ENCODE measurements around the gene SSH2.

DNA sequence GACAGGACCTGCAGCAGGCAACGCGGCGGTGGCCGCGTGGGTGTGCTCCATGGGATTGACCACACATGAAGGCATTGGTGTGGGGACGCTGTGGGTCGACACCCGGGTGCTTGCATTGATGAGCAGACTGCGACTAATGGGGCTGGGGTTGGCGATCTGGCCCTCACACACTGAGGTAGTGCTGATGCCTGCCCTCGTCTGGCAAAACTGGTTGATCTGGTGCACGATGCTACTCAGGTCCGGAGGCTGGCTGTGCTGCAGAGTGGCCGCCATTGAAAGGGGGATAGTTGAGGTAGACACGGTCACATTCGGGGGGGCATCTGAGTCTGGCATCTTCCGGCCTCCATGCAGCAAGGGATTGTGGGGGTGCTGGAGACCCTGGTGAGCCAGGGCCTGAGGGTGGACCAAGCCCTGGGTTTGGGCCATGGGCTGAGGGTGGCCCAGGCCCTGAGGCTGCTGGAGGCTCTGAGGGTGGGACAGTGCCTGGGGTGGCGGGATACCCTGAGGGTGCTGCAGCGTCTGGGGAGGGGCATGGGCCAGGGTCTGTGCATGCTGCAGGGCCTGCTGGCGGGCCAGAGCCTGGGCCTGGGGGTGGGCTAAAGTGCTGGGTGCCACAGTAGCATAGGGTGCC lies 15.2 kb downstream of the TRAF4 start:
- PRO-cap, result no peak

GRCh38 chr17:28807971-28808619 lies 34.5 kb downstream of the FAM222B start:
- PRO-cap, result unidirectional peak, plus-strand start at chr17:28808226

DNA sequence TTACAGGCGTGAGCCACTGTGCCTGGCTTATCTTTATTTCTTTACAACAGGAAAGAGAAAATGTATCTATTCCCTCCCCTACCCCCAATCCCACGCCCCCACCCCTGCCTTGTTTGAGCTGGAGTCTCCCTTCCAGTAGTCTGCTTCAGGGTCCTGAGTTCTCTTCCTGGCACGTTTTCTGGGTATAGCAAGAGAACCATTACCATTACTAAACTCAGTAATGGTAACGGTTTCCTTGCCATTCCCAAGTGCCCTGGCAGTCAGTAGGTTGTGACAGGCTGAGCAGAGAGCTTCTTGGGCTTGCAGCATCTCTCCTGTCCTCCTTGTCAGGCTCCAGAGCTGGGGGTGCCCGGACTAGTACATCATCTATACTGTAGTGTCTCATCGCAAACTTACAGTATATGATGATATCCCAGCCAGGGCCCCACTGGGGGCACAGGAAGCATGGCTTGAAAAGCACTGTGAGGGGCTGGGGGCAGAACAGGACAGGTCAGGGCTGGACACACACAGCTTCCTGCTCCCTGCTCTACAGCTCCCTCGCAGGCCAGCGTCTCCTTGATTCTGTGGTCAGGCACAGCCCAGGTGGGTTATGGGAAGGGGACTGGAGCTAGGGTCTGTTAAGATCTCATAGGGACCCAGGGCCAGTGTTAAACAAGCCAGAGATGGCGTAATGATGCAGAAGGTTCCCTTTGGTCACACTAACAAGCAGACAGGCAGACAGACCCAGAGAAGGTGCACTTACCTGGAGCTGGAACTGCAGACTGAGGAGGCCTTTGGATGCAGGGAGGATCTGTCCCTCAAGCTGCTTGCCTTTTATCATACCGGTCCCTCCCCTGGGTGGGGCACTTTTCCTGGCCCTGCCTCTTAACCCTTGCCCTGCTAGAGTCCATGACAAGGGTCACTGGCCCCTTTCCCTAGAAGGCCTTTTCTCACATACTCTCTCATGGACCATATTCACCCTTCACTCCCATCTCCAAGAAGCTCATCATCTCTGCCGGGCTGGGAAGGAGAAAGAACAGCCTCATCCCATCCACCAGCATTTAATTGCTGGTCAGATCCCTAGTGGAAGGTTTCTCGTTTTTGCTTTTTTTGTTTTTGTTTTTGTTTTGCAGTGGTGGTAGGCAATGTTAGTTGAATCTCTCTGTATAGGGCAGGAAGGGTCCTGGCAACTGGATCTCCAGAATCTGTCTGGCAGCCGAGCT lies 6.8 kb downstream of the ERAL1 start:
- PRO-cap, result unidirectional peak, minus-strand start at position 233 of the sequence

DNA sequence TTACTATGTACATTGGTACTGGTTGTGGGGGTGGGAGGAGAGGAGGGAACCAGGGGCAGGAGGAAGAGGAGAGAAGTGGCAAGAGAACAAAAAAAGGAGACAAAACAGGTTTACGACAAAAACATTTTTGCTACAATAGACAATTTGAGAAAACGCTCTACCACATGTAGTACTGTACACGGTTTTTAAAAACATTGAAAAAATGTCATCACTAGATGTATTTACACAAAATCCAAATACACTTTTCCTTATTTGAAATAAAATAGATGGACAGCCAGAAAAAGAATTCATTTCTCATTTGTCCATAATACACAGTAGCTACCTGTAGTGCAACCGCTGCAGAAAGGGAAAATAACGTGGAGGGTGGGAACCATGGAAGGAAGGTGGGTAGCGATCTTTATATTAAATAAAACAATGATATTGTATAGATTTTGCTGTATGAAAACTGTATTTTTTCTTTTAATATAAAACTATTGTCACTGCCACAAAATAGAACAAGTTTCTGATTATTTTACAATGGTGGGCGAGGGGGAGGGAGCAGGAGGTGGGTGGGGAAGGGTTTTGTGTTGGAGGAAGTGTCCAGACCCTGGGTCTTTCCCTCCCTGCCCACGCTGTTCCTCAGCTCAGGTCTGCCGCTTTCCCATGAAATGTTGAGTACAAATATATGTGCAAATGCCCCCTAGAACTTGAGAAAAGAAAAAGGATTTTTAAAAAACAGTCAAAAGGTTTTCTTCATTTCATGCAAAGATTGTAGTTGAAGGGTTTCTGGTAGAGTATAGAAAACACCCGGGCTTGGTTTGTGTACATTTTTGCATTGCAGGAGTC lies 2.6 kb upstream of the DHRS13 start:
- PRO-cap, result no peak

DNA sequence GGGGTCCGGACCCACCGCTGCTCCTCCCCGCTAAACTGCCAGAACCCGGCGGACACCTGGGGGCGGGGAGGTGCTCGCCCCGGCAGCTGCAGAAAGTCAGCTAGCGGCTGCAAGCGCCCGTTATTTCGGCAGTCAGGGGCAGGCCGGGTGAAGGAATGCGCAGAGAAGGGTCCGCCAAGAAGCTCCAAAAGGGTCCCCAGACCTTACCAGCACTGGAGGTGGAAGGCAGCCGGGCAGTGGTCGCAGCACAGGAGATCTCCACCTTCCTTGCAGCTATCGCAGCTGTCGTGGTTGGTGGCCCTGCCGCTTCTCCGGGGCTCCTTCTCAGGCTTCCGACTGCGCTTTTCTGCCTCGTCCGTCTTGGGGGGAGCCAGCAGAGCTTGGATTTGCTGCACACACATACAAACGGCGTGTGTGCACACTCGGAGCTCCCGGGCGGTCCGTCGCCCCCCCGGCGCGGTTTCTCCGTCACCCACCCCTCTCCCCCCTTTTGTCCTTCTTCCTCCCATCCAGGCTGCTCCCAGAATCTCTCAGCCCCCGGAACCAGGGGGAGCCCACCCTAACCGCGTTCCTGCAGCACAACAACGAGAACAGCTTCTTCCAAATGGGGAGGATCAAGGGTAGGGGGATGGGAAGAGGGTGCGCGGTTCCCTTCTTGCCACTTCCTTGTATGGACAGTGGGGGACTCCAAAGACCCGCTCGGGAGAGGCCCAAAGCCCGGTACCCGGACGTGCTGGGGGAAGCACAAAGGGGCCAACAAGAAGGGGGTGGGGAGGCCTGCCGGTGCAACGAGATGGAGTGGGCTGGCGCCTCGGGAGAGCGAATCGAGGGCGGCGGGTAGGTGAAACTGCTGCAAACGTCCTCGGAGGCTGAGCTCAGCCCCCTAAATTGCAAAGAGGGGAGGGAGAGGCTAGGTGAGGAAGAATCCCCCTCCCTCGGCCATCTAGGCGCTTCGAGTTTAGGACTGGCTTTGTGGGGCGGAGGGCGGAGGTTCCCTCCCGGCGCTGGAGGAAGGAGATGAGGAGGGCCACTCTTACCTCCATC lies 1.1 kb downstream of the PHF12 start:
- PRO-cap, result bidirectional peak, plus-strand start at position 400 of the sequence, minus-strand start at position 348 of the sequence; bidirectional peak, plus-strand start at position 783 of the sequence, minus-strand start at position 586 of the sequence

GRCh38 chr17:29138193-29139005 lies 41.8 kb downstream of the MYO18A start:
- PRO-cap, result bidirectional peak, plus-strand start at chr17:29138743, minus-strand start at chr17:29138632

DNA sequence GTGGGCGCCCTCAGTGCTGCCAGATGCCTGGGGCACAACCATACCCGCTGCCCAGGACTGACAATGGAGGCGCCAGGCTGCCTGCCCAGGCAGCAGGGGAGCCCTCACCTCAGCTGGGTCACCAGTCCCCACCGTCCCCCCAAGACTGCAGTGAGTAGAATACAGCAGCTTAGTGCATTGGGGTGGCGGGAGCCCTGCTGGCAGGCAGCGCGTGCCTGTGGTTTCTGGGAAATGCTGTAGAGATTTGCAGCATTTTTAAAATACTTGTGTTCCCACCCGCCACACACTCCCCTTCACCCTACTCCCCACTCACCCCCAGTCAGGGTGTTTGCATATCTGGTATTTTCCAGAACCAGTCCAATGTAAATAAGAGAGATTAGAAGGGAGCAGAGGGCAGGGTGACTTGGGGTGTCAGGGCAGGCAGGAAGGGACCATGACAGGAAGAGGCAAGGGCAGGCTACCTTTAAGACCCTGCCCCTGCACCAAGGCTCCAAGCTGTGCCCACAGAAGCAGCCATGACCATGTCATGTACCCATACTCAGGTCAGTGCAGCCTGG lies 21.6 kb downstream of the MYO18A start:
- PRO-cap, result no peak

GRCh38 chr17:29584579-29585029 lies 4.8 kb downstream of the GIT1 start:
- PRO-cap, result no peak

GRCh38 chr17:29613177-29613965 lies 9.3 kb downstream of the CORO6 start:
- PRO-cap, result bidirectional peak, plus-strand start at chr17:29613666, minus-strand start at chr17:29613488

DNA sequence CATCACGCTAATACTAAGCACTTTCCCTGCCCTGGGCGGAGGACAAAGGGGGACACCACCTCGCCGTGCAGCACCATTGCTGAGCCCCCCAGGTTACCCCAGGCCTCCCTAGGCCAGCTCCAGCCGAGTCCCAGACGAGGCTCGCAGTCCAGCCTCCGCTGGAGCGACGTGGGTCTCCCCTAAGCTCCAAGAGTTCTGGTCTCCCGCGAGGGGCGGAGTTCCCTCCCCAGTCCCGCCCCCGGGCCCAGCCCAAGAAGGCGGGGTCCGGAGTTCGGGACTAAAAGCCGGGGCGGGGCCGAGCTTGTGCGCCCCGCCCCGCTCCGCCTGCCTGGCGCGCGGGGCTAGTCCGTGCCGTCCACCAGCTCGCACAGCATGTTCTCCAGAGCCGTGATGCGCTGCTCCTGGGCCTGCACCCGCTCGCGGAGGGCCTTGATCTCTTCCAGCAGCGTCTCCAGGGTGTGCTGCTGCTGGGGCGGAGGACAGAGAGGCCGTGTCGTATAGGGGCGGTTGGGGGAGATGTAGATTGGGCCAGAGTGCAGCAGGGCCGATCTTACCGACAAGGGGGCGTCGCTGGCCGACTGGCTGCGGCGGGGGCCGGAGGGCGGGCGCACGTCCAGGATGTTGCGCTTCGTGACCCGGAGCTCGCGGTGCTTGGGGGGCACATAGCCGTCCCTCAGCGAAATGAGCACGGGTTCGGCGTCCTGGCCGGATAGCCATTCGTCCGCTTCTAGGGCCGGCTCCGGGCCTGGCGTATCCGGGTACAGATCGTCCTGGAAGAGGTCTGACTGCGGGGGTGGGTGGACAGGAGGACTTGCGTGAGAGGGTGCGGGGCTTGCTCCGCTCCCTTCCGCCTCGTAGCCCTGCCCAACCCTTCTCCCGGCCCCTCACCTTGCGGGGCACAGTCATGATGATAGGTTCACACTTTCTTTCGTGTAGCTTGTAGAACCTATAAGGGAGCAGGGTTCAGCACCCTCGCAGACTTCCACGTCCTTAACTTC lies 7.0 kb downstream of the CORO6 start:
- PRO-cap, result bidirectional peak, plus-strand start at position 373 of the sequence, minus-strand start at position 197 of the sequence

DNA sequence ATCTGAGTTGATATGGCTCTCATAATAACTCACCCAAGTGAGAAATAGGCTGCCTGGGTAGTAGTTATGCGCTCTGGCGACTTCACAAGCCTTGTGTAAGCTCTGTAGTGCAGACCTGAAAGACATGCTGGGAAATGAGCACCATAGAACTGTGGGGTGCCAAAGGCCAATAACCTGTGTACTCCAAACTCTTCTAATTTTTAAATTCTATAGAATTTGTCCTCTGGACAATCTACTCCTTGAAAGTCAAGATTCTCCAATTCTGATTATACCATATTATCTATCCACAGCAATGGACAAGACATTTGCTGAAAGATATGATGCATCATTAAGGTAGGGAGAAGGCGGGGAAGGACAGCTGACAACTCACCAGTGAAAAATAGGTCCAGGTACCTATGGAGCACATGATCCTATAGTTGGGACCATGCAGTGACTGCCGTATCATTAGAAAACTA lies 49.3 kb upstream of the CORO6 start:
- PRO-cap, result no peak

- PRO-cap, result no peak
Measured at GRCh38 chr17:29892569-29893504, 37.2 kb downstream of the SSH2 start.

- PRO-cap, result bidirectional peak, plus-strand start at chr17:29930309, minus-strand start at chr17:29930228
Measured at GRCh38 chr17:29929949-29930275, at the start of gene SSH2. Gene SSH2 (minus strand): TSS chr17:29930228.

DNA sequence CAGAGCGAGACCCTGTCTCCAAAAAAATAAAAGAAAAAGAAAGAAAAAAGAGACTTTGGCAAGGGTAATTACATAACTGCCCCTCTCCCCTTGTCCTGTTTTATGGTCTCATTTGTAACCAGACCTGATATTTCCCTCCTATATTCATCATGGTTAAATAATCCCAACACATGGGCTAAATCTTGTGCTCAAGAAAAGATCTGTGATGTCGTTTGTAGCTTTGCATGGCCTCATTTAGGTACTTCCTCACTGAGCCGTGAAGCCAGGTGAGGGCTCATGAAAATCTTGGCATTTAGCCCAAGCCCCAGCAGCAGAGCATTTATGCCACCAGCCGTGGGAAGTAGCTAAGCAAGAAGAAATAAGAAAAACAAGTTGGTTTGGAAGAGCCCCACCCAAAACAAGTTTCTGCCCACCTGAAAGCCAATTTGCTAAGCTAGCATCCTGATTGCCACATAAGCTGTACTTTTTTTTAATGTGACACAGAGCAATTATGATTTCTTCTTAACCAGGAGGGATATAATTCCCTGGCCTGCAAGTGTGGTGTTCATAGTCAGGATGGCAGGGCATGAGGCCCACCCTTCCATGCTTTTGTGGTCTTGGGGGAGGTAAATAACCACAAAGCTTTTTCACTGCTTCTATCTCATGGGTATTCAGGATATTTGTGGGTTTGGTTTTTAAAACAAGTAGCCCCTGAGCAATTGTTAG lies 10.6 kb downstream of the TMIGD1 start:
- PRO-cap, result no peak

DNA sequence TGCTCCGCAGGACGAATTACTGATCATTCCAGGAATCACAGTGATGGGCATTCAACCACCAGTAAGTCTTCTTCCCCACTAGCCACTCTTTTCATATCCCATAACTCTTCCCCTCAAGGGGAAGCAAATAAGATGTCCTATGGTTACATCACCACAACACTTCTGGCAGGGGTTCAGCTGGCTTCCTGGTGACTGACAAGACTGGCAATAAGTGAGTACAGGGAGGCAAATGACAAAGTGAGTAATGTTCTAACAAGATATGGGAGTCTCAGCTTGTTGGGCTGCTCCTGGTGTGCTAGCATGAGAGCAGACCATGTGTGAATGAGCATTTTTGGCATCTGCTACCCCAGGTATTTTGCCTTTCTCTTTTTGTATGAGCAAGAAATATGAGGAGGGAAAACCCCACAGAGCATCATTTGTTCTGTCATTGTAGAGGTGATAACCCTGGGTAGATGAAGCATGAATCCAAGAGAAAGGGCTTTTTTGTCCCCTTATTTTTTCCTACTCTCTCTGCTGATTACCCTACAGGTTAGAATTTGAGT lies 9.9 kb downstream of the TMIGD1 start:
- PRO-cap, result no peak

- PRO-cap, result no peak
Measured at GRCh38 chr17:30363643-30364343, 14.9 kb upstream of the CPD start.

DNA sequence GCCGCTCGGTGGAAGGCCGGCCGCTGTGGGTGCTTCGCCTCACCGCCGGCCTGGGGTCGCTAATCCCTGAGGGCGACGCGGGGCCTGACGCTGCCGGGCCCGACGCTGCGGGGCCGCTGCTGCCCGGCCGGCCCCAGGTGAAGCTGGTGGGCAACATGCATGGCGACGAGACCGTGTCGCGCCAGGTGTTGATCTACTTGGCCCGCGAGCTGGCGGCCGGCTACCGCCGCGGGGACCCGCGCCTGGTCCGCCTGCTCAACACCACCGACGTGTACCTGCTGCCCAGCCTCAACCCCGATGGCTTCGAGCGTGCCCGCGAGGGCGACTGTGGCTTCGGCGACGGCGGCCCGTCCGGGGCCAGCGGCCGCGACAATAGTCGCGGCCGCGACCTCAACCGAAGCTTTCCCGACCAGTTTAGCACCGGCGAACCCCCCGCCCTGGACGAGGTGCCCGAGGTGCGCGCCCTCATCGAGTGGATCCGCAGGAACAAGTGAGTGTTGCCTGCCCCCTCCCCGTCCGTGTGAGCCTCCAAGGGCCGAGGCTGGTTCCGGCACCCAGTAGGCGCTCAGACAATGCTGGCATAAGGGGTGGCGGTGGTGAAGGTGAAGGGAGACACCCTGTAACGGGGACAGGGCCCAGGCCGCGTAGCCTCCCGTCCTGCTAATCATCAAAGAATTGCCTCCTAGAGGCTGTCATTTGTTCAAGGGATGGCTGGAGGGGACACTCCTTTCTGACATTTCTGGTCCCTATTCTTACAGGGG lies 690 bp downstream of the CPD start:
- PRO-cap, result bidirectional peak, plus-strand start at position 699 of the sequence, minus-strand start at position 666 of the sequence

DNA sequence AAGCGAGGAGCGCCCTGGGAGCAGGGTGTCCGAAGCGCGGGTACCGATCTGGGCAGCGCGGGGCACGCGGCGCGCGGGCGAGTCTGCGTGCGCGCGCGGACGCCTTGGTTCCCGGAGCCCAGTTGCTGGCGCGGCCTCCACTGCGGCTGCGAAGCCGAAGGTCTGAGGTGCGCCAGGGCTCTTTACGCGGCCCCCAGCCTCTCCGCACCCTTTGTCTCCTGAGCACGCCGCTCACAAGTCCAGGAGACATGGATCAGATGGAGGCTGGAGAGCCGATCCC lies 118.4 kb downstream of the CRLF3 start:
- PRO-cap, result no peak

GRCh38 chr17:30957782-30958733 lies 12.8 kb upstream of the RNF135 start:
- PRO-cap, result unidirectional peak, plus-strand start at chr17:30958442

DNA sequence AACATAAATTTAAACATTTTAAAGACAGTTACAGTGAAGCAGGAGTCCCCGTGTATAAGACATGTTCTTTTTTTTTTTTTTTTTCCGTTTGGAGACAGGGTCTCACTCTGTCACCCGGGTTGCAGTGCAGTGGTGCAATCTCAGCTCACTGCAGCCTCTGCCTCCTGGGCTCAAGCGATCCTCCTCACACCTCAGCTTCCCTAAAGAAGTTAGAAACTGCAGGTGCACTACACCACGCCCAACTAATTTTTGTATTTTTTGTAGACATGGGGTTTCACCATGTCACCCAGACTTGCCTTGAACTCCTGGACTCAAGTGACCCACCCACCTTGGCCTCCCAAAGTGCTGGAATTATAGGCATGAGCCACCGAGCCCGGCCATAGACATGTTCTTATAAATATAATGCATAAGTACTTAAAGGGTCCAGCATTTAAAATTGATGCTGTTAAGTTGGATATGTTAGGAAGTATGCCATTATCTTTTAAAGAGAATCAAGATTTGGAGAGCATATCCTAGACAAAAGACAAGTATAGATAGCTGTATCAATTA lies 2.9 kb downstream of the EVI2B start:
- PRO-cap, result bidirectional peak, plus-strand start at position 203 of the sequence, minus-strand start at position 202 of the sequence